GM19240 (cell line): ENCODE measurements around the genes VSIG8, PIGM, CD84, PPOX and NR1I3.

DNA sequence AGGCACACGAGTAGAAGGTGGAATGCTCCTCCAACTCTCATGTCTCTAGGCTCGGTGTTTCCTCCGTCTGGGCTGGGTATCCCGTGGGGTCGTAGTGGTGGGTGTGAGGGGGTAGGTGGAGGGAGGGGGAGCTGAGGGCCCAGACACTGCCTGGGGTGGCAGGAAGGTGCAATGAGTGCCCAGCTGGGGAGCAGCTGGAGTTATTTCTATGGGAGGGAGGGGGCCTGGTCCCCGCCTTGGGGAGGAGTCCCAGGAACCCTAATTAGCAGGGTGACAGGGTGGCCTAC lies at the start of gene VSIG8:
TSS of gene VSIG8 (minus strand) at position 177 of the 287 bp plus-strand sequence.
- RRBS, result no CpG with 5 or more reads among the region's 6 CpGs

DNA sequence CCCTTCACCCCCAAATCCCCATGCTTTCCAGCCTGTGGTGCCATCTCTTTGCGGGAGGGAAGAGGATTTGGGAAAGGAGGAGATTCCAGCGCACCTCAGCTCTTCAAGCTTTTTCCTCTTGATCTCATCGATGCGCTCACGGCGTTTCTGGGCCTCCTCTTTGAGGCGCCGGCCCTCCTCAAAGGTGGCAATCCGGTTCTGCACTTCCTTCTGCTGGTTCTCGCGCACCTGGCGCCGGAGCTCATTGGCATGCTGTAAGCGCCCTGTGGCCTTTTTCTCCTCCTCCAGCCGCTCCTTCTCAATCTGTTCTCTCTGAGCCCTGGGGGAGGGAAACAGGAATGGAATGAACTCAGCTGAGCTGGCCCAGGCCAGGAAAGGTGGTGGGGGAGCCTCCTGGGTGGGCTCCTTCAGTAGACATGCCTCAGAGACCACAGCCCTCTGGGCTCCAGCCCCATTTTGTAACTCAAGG lies 10.4 kb upstream of the VSIG8 start:
- RRBS, result 69% methylated on average over 3 of the region's 15 CpGs

GRCh38 chr1:159939705-159940371 lies 5.6 kb downstream of the IGSF9 start:
- RRBS, result no CpG with 5 or more reads among the region's 9 CpGs

- RRBS, result no CpG with 5 or more reads among the region's 47 CpGs
Measured at GRCh38 chr1:160031698-160032518, at the start of gene PIGM. Gene PIGM (minus strand): TSS chr1:160031990.

DNA sequence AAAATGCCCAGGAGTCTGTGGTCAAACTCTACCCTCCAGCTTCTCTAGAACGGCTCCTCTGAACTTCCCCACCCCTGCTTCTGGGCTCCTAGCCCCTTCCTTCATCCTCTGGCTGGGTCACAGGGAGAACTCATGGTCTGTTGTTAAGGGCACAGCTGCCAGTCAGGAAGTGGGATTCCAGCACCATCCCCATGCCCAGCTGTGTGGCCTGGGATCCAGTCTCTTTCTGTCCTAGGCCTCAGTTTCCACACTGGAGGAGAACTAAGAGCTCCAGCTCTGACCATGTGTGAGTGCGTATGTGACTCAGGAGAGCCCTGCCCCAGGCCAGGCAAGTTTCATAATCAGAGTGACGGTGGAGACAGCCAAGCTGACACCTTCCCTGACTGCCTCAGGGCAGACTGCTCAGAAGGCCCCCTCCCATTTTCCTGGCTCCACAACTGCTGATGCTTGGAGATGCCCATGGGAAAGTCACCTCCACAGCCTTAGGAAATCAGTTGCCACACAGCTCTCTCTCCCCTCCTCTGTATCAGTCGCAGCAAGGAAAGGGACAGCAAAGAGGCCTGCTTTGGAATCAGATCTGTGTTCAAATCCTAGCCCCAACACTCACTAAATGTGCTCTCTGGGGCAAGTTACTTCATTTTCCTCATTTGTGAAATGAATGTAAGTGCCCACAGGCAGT lies 1.8 kb downstream of the IGSF8 start:
- RRBS, result no CpG with 5 or more reads among the region's 4 CpGs

GRCh38 chr1:160142612-160143115 lies 8.7 kb upstream of the ATP1A4 start:
- RRBS, result no CpG with 5 or more reads among the region's 6 CpGs

- RRBS, result no CpG with 5 or more reads among the region's 8 CpGs
Measured at GRCh38 chr1:160323926-160324222, 19.2 kb downstream of the COPA start.

DNA sequence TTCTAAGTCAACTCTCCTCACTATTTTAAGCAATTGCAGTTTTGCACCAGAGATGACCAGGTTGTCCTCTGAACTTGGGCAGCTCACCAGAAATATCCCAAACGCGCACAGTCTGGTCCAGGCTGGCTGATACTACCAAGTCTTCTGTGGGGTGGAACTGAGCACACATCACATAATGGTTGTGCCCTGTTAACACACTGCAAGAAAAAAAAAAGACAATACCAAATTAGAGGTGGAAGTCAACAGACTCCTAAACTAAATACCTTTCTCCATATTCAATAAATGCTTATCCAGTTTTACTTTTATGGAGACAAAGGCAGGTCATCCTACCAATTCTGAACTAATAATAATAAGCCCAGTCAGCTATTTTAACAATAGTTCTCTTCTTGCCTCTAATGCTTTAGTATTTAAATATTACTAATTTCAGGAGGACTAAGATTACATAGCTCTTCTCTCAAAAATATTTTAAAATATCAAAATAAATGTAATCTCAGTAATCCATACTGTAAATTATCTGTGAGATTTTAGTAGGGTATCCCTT lies 10.6 kb downstream of the COPA start:
- RRBS, result no CpG with 5 or more reads among the region's 2 CpGs

DNA sequence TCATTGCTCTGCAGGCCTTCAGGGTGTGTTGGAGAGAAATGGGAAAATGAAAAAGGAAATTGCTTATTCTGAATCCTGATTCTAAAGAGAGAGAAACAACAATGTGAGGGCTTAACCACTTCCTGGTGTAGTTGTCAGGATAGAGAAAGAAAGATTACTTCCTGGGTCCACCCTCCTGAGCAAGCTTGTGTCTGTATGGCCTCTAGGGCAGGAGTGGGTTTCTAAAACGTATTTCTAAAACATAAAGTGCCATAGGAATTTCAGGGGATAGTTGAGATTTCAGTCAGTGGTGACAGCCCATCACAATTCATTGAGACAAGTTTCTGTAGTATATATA lies 28.4 kb downstream of the VANGL2 start:
- RRBS, result no CpG with 5 or more reads among the region's 1 CpG

GRCh38 chr1:160579021-160579642 lies at the start of gene CD84:
Gene CD84 (minus strand): TSS chr1:160579496.
- RRBS, result no CpG with 5 or more reads among the region's 3 CpGs

DNA sequence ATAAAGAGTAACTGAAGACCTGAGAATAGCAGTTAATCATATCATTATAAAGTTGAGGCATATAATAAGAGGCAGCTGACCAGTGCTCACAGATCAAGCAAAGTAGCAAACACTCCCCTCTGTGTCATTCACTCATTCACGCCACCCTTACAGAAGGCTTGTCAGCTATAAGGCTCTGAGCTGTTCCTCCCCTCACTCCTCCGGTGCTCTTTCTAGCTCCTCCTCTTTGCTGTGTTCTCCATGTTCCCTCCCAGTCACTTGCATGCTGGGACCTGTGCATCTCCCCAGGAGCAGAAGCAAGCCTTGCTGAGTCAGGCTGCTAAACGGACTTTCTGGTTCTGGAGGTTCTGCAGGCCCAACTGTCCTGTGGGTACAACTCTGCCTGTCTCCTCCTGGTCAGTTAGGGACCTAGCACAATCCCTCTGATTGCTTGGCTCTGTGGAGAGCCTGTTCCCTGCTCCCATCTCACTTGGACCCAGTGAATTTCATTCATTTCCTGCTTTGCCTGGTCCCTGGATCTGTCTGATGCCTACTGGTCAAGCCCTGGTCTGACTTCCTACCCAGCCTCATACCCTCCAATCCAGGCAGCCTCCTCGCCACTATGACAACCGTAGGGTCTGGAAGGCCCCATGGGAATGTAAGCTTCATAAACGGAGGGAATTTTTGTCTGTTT lies 28.2 kb upstream of the LY9 start:
- RRBS, result no CpG with 5 or more reads among the region's 6 CpGs

DNA sequence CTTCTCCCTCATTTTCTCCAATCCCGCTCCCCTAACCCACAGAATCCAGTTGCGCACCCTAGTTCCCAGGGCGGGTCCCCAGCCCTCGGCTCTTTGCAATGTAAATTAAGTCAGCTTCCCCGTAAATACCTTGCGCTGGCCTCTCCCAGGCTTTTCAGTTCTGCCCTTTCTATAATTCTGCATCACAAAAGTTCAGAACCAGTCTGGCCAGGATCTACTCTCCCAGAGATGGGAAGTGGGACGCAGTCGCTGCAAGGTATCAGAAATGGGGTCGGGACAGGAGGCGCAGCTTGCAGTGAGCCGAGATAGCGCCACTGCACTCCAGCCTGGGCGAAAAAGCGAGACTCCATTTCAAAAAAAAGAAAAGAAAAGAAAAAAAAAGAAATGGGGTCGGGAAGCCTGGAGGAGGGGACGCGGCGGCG lies 27.0 kb upstream of the ITLN2 start:
- RRBS, result no CpG with 5 or more reads among the region's 19 CpGs

DNA sequence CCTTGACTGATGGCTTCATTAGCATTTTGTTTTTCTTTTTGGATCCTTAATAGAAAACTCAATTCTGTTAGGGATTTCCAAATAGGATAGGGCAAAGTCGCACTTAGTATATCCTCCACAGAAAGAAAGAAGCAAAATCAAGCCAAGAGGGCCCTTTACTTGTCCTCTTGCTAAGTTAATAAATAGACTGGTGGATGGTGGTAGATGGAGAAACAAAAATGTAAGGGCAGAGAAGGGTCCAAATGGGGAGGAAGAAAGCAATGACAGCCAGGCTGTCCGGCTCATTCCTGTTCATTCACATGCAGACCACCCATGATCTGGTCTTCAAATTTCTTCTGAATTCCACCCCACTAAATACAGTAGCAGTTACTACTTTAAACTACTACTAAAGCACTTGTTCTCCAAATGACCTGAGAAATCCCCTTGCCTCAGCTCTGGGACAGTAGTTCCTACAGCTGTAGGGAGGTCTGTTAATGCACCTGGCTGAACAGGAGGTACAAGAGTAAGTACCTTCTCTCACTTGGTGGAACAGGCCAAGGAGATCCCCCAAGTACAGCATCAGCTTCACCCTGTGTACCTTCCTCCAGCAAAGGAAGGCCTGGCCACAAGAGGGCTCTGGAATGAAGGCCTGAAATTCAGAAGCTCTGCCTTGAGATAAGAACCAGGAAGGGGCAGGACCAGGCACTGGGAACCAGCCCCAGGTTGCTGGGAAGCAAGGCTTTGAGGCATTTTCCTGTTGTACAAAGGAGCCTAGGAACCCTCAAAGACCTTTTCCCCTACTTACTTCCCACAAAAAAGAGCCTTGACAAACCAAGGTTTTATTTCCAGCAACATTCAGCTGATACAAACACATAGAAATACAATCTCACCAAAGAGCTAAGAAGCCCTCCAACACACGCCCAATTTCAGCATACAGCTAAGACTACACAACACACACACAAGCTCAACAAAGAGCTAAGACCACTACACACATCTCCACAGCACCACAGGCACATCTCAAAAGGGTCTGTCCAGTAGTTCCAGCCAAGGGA lies 23.7 kb downstream of the F11R start:
- RRBS, result no CpG with 5 or more reads among the region's 3 CpGs

GRCh38 chr1:161022032-161022454 lies 1.1 kb upstream of the F11R start:
- RRBS, result no CpG with 5 or more reads among the region's 1 CpG

- RRBS, result 7% methylated on average over 2 of the region's 7 CpGs
Measured at GRCh38 chr1:161133190-161133400, 628 bp upstream of the DEDD start.

GRCh38 chr1:161163700-161164204 lies 2.5 kb upstream of the PPOX start:
- RRBS, result no CpG with 5 or more reads among the region's 6 CpGs

DNA sequence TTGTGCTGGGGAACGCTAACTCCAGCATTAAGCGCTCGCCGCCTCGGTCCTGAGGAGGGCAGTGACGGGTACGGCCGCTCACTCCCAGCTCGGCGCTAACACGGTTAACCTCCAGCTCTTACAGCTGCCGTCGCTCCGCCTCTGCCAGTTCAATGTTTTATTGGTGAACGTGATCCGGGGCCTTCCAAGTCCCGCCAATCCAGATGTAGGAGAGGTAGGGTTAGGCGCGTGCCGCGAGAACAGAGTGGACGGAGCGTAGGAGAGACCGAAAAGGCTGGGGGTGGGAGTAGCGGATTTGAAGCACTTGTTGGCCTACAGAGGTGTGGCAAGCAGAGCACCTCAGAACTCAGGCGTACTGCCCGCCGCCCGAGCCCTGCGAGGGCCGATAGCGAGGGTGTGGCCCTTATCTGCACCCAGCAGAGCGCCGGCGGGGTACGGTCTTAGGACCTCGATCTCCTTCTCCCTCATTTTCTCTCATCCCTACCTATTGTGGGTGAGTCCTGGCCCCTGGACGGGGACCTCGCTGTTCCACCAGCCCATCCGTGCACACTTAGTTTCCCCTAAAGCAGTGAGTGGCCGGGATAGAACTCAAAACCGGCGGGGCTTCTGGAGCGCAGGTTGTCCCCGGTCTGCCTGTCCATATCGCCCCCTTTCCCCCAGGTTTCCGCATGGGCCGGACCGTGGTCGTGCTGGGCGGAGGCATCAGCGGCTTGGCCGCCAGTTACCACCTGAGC lies at the start of gene PPOX:
TSS of gene PPOX (plus strand) at position 247 of the 734 bp plus-strand sequence.
- RRBS, result 3% methylated on average over 8 of the region's 53 CpGs

GRCh38 chr1:161229741-161230477 lies 4.0 kb downstream of the TOMM40L start:
- RRBS, result no CpG with 5 or more reads among the region's 10 CpGs

- RRBS, result no CpG with 5 or more reads among the region's 5 CpGs
Measured at GRCh38 chr1:161237963-161238462, at the start of gene NR1I3. Gene NR1I3 (minus strand): TSS chr1:161238203.

GRCh38 chr1:161308026-161308546 lies 1.7 kb downstream of the MPZ start:
- RRBS, result no CpG with 5 or more reads among the region's 2 CpGs